HTR-8/SVneo (cell line): ENCODE data around the gene TAFA1.

- RRBS: no CpG with 5 or more reads among the region's 8 CpGs
These were observed 45.5 kb upstream of the LRIG1 start for GRCh38 chr3:66546305-66546746.

DNA sequence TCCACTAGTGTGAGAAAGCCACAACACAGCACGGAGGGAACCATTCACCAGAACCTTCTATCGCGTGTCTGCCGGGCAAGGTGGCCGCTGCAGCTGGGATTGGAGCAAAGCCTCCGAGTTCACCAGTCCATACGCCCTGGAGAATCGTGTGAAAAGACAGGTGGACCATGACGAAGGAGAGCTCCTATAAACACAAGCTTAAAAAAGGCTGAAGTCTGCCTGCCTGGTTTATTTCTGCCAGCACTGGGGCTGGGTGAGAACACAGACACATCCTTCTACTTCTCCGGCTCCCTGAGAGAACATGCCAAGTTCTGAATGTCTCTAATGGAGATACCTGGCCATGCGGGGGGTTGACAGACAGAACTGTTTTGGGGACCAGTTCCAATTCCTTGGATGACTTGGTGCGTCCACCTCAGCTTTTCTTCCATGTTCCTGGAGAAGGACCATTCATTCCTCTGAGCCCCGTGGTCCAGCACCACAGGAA is 82.2 kb upstream of the LRIG1 start:
- RRBS: no CpG with 5 or more reads among the region's 13 CpGs

- RRBS: no CpG with 5 or more reads among the region's 4 CpGs
These were observed 194.9 kb upstream of the KBTBD8 start for GRCh38 chr3:66803041-66803747.

DNA sequence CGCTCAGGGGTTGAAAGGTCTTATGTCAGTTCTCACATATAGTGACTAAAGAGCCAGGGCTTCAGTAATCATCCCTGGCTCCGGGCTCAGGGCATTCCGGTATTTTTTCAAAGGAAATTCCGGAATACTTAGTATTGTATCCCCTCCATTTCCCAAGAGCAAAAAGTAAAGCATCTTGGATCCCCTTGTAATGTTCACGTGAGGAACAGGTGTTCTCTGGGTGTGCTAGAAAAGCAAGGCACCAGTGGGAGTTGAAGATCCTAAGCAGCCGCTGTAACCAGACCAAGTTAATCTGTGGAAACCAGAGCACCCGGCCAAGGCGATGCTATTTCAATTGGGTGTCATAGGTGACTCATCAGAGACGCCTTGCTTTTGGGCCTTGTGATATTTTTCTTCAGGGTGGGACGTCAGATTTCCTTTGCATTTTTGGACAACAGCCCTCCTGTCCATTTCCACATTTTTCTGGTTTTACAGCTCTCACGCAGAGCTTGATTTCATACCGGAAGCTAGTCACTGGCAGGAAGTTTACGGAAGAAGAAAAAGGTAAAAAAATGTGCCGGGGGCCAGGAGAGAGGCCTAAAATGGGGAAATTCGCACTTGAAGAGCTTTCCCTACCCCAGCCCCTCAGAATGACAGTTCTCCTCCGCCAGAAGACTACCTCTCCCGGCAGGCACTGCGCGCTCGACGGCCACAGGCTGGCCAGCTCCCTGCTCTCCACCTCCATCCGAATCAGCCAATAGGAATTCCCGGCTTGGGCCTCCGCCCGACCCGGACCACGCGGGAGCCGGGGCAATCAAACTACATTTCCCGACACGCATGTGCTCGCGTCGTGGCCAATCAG is 519 bp upstream of the KBTBD8 start:
- RRBS: 1% methylated on average over 12 of the region's 34 CpGs

- RRBS: no CpG with 5 or more reads among the region's 3 CpGs
These were observed 164.6 kb downstream of the SUCLG2 start for GRCh38 chr3:67489897-67490176.

GRCh38 chr3:67658159-67658491 is 3.7 kb upstream of the SUCLG2 start:
- RRBS: no CpG with 5 or more reads among the region's 5 CpGs

DNA sequence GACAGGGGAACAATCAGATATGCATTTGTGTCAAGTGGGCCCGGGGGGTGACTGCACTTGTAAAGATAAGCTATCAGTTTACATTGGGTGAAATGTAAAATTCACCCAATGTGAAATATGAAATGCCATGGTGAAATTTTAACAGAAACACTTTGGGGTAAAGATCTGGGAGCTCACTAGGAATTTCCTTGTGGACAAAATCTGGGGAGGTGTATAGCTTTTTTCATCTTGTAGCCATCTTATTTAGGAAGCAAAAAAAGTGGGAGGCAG is 59.9 kb upstream of the SUCLG2 start:
- RRBS: no CpG with 5 or more reads among the region's 1 CpG

DNA sequence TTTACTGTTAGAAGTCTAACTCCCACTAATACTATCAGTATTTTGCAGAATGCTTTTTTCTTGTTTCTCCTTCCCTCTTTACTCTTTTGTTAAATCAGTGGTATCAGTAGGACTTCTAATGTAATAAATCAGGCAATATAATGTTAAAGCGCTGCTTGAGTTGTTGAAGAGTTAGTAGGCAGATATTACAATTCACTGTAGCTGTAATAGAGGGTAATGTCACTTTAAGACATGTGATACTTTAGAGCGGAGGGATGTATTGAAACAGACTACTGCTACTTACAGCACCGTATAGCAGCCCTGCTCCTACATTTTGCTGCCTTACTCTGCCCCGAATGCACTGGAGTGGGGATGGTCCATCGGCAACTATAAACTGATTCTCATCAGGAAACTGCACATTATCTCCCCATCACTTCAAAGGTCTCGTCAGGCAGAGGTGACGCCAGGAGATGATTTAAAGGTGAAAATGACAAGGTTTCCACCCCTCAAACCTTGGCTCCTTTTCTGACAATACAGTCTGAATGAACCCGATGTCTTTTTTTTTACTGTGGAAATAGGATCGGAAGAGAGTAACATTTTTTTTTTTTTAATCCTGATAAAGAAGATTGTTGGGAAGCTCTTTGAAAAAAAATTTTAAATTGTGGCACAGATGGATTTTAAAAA is at the start of gene TAFA1:
TSS of gene TAFA1 (plus strand) at position 267 of the 663 bp plus-strand sequence.
- RRBS: no CpG with 5 or more reads among the region's 9 CpGs

DNA sequence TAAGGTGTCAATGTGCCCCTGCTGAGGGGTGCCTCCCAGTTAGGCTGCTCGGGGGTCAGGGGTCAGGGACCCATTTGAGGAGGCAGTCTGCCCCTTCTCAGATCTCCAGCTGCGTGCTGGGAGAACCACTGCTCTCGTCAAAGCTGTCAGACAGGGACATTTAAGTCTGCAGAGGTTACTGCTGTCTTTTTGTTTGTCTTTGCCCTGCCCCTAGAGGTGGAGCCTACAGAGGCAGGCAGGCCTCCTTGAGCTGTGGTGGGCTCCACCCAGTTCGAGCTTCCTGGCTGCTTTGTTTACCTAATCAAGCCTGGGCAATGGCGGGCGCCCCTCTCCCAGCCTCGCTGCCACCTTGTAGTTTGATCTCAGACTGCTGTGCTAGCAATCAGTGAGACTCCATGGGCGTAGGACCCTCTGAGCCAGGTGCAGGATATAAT is 77.5 kb downstream of the TAFA1 start:
- RRBS: no CpG with 5 or more reads among the region's 8 CpGs

GRCh38 chr3:69200033-69201243 is 78.0 kb upstream of the LMOD3 start:
- RRBS: no CpG with 5 or more reads among the region's 15 CpGs

DNA sequence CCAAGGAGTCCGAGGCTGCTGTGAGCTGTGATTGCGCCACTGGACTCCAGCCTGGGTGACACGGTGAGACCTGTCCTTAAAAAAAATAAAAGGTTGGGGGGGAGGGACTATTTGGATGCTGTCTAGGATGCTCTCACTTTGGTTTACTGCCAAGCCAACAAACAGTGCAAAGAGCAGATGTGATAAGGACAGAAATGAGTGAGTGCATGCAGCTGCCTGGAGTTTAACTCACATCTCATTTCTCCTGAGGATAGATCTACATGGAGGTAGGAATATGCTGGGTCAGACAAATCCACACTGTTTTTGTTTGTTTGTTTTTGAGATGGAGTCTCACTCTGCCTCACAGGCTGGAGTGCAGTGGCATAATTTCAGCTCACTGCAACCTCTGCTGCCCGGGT is 129.9 kb downstream of the FRMD4B start:
- RRBS: no CpG with 5 or more reads among the region's 4 CpGs

- RRBS: no CpG with 5 or more reads among the region's 7 CpGs
These were observed 98.2 kb downstream of the FRMD4B start for GRCh38 chr3:69287625-69288100.

DNA sequence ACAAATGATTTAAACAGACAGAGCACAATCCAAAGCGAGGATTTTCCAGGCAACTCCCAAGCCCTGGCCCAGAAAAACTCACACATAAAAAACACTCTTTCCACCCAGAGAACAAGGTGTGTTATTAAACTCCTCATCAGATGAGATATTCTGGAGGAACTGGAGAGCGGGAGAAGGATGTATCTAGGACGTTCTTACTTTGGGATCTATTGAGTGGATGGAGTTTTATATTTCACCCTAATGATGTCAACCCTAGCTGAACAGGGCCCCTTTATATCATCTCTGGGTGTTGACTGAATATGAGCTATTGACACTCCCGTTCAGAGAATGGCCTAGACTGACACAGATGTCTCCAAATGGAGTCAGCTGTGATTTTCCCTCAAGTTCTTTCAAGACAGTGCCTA is 63.9 kb downstream of the FRMD4B start:
- RRBS: no CpG with 5 or more reads among the region's 4 CpGs

DNA sequence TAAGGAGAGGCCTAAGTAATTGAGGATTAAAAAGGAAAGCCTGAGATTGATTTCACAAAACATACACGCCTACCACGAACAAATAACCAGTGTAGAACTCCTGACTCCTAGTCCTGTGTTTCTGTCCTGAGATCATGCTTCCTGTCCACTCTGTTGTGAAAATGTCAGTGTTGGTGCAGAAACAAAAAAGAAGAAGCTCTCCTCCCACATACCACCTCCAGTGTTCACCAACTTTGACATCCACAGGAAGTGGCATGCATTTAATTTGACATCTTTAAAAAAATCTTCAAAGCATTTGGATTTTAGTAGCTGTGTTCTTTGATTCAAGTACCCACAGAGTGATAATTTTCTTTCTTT is 8.6 kb downstream of the MITF start:
- RRBS: no CpG with 5 or more reads among the region's 2 CpGs

GRCh38 chr3:71025451-71025934 is 558.0 kb downstream of the FOXP1 start:
- RRBS: no CpG with 5 or more reads among the region's 1 CpG

GRCh38 chr3:71100015-71100632 is 483.4 kb downstream of the FOXP1 start:
- RRBS: no CpG with 5 or more reads among the region's 6 CpGs

DNA sequence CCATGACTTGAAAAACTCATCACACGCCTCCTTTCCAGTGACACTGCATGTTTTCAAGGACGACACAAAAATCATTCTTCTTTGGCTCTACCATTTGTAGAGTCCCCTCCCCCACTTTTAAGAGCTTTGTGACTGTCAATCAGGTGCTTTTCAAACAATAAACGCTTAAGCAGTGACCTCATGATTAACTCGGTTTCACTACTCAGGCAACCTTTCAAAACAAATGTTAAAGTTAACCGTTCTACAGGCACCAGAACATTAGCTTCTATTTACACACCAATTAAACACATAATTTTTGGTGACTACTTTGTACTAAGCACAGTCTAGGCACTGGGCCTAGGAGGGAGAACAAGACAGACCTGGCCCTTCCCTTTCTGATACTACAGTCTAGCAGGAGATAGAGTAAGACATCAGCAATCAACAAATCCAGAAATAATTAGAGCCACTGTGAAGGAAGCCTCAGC is 442.2 kb downstream of the FOXP1 start:
- RRBS: no CpG with 5 or more reads among the region's 5 CpGs

GRCh38 chr3:71152737-71153235 is 430.7 kb downstream of the FOXP1 start:
- RRBS: no CpG with 5 or more reads among the region's 8 CpGs

DNA sequence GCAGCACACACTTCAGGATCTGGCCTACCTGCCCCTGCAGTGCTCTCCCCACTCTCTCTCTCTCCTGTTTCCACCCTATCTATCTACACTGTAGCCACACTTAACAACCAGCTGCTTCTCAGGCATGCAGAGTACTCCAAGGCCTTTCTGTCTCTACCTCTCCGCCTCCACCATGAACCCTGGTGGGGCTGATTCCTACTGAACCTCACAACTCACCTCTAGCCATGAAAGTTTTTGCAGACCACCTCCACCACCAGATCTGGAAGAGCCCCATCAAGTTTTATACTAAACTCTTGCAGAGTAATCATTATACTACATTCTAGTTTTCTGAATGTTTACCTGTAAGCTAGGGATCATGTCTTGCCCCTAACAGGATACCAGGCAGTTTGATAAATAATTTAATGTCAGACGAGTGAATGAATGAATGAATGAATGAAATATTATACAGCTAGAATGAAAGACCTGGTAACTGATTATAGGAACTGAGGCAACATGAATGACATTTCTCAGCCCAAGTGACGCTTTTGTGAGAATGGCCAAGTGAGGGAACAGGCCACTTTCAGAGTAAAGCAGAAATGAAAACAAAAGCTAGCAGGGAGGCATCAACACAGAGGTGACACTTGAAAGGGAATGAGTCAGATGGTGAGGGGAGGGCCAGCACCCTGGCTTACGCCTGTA is 363.6 kb downstream of the FOXP1 start:
- RRBS: no CpG with 5 or more reads among the region's 4 CpGs

DNA sequence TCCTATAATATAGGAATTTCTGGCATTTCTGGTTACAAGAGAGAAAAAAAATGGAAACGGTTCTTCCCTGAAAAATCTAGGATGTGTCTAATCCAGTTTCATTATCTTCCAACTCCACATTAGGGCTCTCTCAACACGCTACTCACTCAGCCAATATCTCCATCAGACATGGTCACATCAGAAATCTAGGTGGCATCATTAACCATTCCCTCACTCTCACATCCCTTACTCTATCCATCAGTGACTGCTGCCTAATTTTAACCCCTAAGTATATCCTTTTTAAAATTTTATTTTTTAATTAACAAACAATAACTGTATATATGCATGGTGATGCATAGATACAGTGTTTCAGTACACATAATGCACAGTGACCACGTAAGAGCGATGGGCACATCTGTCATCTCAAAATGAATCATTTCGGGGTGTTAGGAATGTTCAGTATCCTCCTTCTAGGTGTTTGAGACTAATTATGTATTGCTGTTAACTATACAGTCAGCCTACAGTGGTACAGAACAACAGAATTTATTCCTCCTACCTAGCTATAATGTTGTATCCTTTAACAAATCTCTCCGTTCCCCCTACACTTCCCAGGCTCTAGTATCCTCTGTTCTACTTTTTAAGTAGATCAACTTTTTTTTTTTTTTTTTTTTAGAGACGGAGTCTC is 307.1 kb downstream of the FOXP1 start:
- RRBS: no CpG with 5 or more reads among the region's 7 CpGs